Bile duct (tissue), 1 donor: ENCODE measurements around a stretch of chr3.

- PRO-cap, result no peak
These were observed 11.5 kb upstream of the MBNL1 start for GRCh38 chr3:152256822-152258112.

DNA sequence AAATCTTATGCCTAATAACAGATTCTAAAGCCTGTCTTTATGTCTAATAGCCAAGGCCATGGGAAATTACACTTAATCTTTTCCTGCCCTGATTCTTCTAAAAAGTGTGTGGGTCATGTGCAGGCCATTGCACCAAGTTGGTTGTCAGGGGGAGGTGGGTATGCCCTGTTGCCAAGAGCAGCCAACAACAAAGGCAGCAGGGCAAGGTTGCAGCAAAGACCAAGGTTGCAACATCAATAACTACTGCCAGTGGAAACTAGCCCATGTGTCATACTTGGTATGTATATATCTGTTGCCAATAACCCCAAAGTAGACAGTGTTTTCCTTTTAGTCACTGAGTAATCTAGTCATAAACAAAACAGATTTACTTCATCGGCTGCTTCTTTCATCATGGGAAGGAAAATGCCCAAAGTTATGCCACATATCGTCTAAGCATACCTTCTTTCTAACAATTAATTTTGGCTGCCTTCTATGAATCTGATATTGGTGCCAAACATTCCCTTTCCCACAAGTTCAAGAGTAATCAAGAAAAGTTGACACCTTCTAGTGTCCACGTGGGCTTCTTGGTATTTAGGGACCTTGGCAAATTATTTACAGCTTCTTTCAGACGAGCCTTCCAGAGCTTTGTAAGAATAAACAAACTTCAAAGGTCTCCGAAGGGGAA is 10.2 kb upstream of the MBNL1 start:
- PRO-cap, result no peak

GRCh38 chr3:152272611-152273404 is 4.1 kb downstream of the MBNL1 start:
- PRO-cap, result no peak

DNA sequence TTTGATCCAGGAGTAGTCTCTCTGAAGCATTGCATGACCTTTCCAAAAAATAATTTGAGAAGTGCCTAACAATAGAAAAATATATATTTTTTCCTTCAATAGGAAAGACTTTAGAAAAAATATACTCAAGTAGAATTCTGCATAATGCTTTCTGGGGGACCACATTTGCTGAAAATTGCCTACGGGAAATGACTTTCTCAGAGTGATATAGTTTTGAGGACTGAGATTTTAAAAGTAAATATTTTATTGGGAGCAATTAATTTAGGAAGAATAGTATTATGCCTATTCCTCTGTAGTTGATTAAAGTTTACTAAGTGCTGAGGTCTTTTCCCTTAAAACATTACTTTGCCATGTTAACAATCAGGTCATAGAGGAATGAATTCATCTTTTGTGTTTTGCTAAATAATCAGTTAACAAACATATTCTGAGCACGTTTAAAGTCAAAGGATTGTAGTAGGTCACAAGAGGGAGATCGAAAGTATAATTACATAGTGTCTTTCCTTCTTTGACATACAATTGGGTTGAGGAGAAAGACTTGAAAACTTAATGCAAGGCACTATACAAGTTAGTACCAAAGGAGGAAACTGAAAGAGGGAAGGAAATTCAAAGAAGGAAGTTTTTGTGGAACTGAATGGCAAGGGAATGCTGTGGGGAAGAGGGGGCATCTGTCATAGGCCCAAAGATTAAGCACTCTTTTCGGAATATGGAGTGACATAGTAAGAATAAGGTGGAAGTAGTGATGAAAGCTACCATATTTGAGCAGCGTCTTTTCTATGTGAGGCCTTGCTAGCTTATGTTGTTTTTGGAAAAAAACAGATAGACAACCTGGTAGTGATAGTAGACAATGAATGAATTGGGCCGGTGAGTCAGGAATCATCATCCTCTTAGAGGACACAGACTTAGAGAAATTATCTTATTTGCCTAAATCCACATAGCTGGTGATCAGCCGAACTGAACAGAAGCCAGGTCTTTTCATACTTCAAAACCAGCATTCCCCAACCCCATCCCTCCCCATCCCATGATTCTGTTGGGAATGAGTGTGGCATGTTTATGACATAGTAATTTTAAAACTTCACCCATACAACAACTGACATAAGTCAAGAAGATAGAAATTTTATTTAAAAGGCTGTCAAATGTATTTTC is 10.0 kb downstream of the MBNL1 start:
- PRO-cap, result no peak

- PRO-cap, result no peak
These were observed 11.7 kb downstream of the MBNL1 start for GRCh38 chr3:152280391-152280869.

DNA sequence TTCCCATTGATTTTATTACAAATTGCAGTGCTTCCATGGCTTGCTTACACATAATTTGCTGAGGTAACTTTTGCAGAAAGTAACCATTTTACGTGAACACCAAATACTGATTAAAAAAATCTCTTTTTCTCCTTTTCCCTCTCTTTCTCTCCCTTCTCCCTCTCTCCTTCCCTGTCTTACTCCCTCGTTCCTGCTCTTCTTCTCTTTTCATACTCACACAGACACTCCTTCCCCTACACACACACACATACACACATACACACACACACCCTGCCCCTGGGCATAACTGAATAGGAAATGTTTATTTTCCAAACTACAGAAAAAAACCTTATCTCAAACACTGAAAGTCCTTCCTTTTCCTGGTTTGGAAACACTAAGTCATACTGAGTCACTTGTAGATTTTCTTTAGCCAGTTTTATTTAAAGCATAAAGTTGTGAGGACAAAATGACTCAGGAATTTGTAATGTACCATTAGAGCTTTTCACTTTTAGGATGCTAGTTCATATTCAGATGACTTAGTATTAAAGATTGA is 62.3 kb downstream of the MBNL1 start:
- PRO-cap, result no peak

GRCh38 chr3:152360796-152361339 is 92.1 kb downstream of the MBNL1 start:
- PRO-cap, result no peak

- PRO-cap, result no peak
These were observed 113.1 kb downstream of the MBNL1 start for GRCh38 chr3:152381752-152382280.

- PRO-cap, result no peak
These were observed 115.2 kb downstream of the MBNL1 start for GRCh38 chr3:152383730-152384480.

- PRO-cap, result no peak
These were observed 121.8 kb downstream of the MBNL1 start for GRCh38 chr3:152390510-152391017.

DNA sequence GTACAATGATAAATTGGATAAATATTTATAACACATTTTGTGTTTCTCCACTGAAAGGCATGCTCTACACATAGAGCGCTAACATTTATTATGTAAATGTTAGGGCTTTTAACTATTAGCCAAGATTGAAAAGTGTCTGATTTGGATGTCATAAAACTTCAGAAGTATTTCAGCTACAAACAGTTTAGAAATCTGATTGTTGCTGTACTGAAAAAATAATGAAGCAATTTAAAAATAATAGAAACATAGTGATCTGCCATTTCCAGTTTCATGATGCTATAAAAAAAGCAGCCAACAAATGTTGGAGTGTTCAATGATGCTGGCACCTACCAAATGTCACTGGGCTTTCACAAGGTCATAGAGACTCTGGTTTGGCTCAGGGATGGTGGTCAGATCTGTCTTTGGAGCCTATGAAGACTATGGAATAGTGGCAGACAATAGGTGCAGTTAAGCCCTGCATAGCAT is 137.0 kb downstream of the MBNL1 start:
- PRO-cap, result no peak

- PRO-cap, result no peak
These were observed 157.0 kb downstream of the MBNL1 start for GRCh38 chr3:152425618-152426300.

- PRO-cap, result no peak
These were observed 4.2 kb downstream of the RAP2B start for GRCh38 chr3:153166261-153166660.

DNA sequence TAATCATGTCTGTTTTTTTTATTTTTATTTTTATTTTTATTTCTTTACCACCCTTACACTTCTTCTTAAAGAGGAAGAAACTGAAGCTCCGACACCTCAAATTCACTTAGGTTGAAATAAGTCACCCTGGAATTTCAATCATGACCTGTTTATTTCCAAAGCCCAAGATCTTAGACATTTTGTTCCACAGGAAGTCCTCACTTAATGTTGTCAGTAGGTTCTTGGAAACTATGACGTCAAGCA is 390.8 kb downstream of the RAP2B start:
- PRO-cap, result no peak

GRCh38 chr3:153979831-153980604 is 141.2 kb upstream of the ARHGEF26 start:
- PRO-cap, result no peak

- PRO-cap, result no peak
These were observed 4.0 kb downstream of the ARHGEF26 start for GRCh38 chr3:154125190-154125659.

DNA sequence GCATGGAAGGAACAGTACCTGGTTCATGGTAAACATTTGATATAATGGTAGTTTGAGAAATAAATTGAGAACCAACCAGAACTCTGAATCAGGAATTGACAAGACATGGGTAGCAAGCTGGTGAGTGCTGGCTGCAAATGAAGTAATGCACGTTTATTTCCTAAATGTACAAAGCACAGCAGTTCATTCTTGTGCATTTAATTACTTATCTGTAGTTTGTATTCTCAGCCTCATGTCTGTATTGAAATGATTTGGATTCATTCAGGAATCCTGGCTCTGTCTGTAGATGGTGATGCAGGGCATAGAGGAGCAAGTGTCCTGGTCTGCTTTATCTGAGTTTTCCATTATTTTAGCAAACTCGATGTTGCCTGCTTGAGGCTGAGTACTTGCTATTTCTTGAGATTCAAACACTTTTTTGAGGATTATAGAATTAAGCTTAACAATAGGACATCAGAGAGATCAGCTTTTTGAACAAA is 23.2 kb downstream of the ARHGEF26 start:
- PRO-cap, result no peak

DNA sequence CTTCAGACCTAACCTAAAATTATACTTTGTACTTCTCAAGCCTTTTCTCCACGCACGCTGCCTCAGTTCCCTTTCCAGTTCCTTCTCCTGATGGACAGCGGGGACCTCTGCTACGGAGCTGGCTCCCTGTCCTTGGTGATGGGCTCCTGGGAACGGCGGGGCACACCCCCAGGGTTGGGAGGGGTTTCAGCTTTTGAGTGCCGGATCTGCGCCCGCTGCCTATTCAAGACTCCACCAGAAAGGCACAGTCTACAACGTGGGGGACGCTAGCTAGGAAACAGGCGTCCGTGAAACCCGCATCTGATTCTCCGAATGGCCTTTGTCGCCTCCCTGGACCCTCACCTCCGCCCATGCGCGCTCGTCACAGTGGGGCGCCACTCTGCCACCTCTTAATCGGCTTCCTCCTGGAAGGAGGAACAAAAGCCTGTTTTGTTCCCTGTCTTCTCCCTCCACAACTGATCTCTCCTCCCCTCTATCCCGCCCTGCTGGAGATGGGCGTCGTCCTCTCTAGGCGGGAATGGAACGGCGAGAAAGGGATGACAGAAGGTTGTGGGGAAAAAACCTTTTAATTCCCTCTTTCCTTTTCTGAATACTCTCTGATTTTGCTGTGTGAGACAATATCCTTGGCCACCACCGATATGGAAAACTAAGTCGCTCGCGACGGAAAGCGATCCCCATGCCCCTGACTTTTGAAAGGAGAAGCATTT is 2.1 kb downstream of the GPR149 start:
- PRO-cap, result no peak

- PRO-cap, result no peak
These were observed 68.7 kb downstream of the PLCH1 start for GRCh38 chr3:155676148-155676675.

DNA sequence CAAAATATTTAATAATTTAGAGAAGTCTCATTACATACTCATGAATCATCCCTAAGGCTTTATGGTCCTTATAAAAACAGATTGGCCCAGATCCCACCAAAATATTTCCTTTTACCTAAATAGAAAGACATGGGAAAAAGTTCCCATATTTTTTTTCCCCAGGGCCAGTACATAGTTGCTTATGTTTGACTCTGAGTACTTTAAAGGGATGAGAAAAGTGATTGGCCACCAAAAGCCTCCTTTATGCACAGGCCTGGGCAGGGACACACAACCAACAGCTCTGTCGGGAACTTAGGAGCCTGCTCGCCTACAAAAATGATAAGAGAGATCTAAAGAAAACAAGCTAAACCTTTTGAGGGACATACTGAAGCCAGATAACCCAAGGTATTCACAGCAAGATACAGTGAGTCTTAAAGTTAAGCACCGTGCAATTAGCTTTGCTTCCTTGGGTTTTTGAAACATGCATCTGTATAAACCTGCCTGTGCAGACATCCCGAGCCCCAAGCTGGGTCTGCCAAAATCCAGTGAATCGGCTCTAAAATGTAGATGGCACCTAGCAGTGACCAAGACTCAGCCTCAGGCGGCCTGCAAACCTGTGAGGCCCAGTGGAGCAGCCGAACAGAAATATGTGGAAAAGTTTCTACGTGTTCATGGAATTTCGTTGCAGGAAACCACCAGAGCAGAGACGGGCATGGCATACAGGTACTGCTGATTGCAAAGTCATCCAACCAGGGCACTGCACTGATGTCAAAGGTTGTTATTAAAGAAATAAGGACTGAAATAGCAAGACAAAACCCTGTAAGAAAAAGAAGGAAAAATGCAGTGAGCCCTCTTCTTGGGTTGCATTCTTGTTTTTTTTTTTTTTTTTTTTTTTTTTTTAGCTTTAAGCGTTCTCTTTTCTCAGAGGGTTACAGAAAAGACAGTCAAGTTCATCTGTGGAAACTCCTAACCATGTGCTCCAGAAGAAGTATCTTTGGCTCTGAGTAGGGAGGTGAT is 22.6 kb downstream of the KCNAB1 start:
- PRO-cap, result no peak